Tibial artery (tissue), 1 donor: ENCODE measurements around the gene FRY.

DNA sequence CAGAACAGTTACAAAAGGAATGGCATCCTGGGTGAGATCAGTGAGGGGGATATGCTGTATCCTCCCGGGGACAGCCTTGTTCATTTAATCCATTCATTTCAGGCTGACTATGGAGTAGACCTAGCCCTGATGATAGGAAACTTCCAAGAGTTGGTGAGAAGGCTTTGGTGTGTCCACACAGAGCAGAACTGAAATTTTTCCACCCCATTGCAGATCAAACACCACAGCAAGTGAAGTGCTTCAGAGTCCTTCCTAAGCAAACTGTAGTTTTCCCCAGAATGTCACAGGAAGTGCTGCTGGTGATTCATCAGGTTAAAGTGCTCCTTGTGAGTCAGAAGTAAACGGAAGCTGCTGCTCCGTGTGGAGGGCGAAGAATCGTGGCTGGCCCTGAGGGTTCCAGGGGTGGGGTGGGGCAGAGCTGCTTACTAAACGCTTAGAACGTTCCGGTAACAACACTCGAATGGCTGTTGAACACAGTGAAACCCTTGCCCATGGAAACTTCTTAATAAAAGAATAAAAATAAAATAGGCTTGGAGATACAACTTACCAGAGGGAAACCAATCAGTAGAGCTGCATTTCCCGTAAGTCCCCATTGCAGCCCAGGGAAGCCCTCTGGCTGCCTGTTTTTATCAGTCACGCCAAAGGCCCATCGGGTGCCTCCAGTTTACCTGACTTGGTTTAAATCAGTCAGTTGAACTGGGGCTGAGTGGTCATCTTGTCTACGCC lies 113.3 kb downstream of the TEX26 start:
- PRO-cap = no peak

GRCh38 chr13:31145344-31146017 lies 16.2 kb downstream of the HSPH1 start:
- PRO-cap = no peak

DNA sequence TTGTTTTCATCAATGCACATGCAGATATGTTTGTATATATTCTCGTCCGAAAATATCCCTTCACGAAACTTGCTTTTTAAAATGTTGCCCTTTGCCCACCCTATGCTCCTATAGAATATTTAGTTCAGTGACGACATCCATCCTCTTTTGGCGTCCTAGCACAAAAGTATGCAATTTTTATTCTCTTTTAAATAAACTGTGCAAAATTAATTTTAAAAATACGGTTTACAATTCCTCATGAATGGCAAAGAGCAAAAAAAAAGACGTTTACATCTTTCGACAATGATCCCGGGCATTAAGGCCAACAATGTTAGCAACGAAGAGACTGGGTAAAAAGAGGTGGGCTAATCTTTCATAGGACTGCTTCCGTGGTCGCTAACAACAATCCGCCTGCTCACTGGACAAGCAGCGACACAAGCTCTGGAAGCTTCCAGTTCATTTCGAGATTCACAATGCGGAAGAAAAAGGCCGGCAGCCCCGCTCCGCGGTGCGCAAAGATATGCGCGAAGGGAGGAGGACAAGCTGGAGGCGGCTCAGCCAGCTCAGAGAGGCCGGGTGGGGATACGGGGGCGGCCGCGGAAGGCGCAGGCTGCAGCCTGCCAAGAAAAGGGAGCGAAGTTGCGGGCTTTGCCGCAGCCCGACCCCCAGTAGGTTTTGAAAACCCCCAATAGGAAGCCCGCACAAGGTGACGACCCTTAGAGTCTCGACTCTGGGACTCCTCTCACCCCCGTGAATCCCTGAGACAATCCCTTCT lies 995 bp downstream of the HSPH1 start:
- PRO-cap = unidirectional peak, plus-strand start at position 460 of the sequence; unidirectional peak, plus-strand start at position 545 of the sequence

GRCh38 chr13:31162097-31163088 lies 689 bp upstream of the HSPH1 start:
- PRO-cap = bidirectional peak, plus-strand start at chr13:31162456, minus-strand start at chr13:31162347

- PRO-cap = no peak
Measured at GRCh38 chr13:31320642-31321347, 121.0 kb downstream of the B3GLCT start.

GRCh38 chr13:32030718-32032033 lies at the start of gene FRY:
Gene FRY, plus strand, starts transcription at chr13:32031774.
- PRO-cap = unidirectional peak, plus-strand start at chr13:32031140; bidirectional peak, plus-strand start at chr13:32031648, minus-strand start at chr13:32031639

DNA sequence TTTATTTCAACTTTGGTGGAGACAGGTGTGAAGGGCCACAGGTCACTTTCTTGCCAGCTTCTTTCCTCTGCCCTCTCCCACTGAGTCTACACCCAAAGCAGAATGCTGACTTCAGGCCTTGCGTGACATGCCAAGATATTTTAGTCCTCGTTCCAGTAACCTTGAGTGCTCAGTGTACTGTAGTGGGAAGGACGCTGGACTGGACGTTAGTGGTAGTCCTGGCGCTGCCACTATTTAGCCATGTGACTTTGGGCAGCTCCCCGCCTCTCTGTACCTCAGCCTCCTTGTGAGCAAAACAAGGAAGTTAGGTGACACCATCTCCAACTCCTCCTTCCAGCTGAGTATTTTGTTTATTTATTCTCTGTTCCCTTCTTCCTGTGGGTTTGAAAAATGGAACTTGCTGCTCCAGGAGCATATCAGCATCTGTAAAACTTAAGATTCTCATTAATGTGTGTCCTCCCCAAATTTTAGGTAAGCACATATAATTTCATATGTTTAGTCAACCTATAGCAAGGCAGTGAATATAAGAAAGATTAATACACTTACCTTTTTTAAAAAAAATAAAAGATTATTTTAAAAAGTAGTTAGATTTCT lies 86.2 kb downstream of the FRY start:
- PRO-cap = bidirectional peak, plus-strand start at position 293 of the sequence, minus-strand start at position 82 of the sequence

DNA sequence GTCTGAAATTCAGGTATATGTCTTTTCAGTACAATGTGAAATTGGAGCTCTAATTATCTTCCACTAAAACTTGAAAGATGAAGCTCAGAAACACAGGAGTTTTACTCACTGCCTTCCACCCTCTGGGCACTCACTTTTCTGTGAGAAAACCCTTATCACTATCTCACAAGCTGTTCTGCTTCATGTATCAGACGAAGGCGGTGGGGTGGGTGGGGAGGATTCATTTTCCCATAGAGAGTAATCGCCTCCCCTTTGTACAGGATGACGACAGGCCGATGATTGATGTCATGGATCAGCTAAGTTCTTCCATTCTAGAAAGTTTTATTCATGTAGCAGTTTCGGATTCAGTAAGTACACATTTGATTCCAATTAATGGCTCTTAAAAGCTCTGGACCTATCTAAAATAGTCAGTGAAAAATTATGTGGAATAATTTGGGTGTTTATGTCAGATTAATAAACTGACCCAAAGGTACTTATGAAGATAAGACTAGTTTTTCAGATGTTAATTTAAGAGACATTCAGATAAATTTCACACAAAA lies 139.8 kb downstream of the ZAR1L start:
- PRO-cap = no peak

- PRO-cap = no peak
Measured at GRCh38 chr13:32206031-32206775, 109.0 kb downstream of the ZAR1L start.

GRCh38 chr13:32246464-32246939 lies 68.7 kb downstream of the ZAR1L start:
- PRO-cap = no peak

DNA sequence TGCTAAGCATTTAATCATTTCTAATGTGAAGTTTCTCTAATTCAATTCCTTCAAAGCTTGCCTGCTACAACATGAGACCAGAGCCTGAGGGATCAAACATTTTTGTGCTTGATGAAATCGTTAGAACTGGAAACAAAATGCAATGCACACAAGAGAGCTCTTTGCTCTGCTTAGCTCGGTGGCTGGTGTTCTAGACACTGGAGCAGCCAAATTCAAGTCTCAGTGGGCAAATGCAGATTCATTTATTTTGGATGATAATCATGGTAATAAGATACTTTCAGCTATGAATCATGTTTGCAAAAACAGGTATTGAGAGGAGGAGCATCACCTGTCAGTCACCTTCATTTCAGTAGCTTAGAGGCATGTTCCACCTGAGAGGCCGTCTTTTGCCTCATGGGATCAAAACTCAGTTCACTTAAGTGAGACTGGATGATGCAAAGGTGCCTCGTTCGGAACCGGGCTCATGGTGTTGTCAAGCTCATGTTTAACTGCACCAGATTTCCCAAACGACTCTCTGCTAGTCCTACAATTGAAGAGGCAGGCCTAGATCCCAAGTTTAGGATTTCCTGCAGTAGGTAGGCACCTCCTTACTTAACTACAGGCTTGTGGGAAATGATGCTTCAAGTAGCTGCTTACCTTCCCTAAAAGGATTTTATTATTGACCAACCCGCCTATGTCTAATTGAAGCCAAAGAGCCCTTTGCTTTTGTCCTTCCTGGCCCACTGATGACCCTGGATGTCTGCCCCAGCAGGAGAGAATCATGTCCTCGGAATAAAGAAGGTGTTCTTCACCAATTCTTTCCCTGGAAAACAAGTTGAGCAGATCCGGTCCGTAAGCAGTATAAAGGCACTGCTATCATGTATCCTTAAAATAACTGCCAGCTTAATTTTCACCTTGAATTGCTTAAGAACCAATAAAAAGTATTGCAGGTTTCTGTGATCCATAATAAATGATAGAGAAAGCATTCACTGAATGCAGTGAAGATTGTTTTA lies 60.1 kb downstream of the ZAR1L start:
- PRO-cap = no peak

- PRO-cap = no peak
Measured at GRCh38 chr13:32500740-32501223, 37.8 kb downstream of the N4BP2L2 start.

GRCh38 chr13:32502627-32503303 lies 35.8 kb downstream of the N4BP2L2 start:
- PRO-cap = no peak

- PRO-cap = no peak
Measured at GRCh38 chr13:32537602-32537834, 1.1 kb downstream of the N4BP2L2 start.

- PRO-cap = no peak
Measured at GRCh38 chr13:32769994-32770656, 183.9 kb downstream of the PDS5B start.

- PRO-cap = no peak
Measured at GRCh38 chr13:33197264-33198097, 88.1 kb downstream of the STARD13 start.

DNA sequence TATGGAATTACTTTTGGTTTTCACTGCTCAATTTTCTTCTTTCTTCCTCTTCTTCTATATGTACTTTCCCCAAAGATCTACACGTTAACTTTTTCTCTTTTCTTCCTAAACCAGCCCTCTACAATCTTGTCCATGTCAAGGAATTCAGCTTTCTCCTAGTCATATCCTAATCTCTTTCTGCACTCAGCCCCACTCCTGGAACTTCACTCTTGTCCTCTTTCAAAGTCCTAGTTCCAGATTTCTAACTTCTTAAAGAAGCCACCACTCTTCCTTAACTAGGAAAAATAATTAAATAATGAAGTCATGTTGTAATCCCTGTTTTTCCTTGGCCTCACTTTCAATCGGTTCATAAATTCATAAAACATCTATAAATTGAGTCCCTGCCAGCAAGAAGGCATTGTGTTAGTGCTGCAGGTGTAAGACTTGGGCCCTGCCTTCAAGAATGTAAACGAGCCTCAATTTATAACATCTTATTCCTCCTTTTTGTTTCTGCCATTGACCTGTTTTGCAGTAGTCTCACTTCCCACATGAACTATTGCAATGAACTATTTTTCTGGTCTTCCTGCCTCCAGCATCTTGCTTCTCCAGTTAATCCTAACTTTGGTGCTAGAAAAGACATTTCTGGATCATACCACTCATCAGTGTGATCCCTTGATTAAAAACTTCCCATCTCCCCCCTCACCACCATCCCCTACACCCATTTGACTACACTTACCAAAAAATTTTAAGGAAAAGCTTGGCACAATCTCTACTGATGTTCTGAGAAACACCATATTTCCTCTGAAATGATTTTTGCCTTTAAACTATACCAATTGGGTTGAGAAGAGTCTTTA lies 48.4 kb downstream of the STARD13 start:
- PRO-cap = no peak

DNA sequence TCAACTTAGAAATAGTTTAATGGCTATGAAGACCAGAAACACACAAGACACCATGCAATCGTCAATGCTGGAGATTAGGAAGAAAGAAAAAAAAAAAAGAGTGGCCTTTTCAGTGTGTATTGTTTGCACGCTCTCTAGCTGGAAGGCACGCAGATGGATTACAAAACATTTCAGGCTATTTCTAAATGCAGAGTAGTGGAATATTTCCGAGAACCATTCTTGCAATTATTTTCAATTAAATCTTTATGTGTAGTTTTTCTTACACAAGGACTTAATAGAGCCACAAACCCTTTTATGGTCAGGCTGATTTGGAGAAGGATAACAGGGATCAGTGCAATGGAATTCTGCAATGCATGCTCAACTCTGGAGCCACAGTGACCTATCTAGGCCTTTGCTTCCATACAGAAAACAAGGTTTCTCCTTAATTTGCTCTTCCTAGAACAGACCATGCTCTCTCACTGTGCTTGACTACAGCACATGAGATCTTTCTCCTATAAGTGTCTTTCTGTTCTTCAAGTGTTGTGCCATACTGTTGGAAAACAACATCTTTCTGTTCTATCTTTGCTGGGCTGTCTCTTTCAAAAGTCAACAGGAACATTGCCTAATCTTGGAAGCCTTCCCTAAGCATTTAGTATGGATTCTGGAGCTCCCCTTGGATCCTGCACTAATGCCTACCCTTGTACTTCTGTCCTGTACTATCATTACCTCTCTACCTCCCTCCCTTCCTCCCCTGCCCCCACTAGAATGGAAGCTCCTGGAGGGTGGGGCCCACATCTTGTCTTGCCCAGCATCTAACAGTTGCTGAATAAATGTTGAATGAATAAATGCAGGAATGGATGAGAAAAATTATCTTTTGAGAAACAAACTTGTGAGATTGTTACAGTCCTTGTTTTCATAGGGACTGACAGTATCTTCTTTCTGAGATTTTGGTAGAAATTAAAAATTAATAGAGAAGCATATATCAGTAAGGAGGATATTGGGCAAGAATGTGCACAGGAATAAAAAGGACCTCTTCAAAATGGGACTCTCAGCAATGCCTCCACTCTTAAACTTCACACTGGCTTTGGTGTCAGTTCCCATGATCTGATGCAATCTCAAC lies 26.8 kb downstream of the STARD13 start:
- PRO-cap = no peak

DNA sequence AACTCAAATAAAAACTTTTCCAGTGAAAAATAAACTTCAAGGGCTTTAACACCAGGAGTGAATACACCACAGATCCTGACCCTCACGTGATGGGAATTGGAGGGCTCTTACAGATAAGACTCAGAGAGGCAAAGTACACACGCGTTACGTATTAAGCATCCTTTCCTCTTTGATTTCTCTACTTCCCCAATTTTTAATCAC lies 584 bp upstream of the STARD13 start:
- PRO-cap = no peak

DNA sequence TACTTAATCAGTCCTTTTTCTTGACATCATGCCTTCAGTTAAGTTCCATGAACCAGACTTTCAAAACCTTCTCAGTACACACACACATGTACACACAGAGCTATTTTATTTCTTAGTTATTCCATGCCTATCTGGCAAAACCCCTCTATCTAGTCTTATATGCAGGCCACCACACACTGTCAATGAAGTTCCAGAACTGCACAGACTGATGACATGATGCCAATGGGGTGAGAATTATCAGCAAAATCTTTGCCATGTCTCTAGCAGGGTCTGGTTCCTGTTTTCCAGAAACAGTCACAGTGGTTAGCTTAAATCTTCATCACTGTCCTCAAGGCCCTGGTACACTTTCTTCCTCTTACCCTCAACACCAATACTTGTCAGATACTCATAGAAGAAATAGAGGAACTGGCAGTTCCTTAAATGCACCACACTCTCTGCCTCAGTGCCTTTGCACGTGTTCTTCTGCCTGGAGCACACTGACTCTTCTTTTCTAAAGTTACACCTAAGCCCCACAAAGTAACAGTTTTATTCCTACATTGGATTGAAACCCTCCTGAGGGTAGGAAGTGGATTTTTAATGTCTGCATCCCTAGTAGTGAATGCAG lies 77.7 kb upstream of the STARD13 start:
- PRO-cap = no peak